Kidney (tissue), 2 donors: ENCODE results near the genes NAA11 and GK2.

GRCh38 chr4:78910153-78911208 is 28.8 kb downstream of the PAQR3 start:
- PRO-cap = no peak
- RRBS = no CpG with 5 or more reads among the region's 8 CpGs

GRCh38 chr4:78914200-78915169 is 24.8 kb downstream of the PAQR3 start:
- PRO-cap = no peak
- RRBS = 100% methylated on average over 3 of the region's 4 CpGs

DNA sequence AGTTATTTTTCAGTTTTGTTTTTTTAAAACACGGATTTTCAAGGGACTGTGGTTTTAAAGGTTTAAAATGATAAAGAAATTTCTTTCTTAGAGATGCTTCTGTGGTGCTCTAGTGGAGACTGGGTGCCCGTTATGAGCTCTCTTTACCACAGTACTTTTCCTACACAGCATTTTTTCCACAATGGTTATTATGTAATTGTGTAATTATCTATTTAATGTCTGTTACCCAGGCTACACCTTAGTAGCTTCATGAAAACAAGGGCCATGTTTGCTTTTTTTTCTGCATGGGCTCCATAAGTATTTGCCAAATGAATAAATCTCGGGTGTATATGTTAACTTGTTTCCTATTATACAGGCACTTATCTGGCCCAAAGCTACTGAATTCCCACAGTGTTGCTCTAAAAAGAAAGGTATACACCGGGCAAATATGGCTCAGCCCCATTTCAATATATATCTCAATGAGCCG is 915 bp downstream of the PAQR3 start:
- PRO-cap = no peak
- RRBS = no CpG with 5 or more reads among the region's 5 CpGs

DNA sequence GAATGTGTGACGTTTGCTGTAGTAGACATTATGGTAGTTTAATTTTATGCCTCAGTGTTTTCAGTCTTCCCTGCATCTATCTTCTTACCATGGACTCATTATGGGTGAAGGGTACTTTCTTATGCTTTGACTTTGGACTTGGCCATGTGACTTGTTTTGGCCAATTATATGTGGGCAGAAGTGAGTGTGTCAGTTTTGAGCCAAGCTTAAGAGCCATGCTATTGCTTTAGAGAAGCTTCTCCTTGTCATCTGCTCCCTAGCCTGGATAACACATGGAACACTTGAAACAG is 128.6 kb downstream of the NAA11 start:
- PRO-cap = no peak
- RRBS = no CpG with 5 or more reads among the region's 1 CpG

- PRO-cap = no peak
- RRBS = no CpG with 5 or more reads among the region's 6 CpGs
These were observed 114.4 kb downstream of the NAA11 start for GRCh38 chr4:79211179-79212097.

DNA sequence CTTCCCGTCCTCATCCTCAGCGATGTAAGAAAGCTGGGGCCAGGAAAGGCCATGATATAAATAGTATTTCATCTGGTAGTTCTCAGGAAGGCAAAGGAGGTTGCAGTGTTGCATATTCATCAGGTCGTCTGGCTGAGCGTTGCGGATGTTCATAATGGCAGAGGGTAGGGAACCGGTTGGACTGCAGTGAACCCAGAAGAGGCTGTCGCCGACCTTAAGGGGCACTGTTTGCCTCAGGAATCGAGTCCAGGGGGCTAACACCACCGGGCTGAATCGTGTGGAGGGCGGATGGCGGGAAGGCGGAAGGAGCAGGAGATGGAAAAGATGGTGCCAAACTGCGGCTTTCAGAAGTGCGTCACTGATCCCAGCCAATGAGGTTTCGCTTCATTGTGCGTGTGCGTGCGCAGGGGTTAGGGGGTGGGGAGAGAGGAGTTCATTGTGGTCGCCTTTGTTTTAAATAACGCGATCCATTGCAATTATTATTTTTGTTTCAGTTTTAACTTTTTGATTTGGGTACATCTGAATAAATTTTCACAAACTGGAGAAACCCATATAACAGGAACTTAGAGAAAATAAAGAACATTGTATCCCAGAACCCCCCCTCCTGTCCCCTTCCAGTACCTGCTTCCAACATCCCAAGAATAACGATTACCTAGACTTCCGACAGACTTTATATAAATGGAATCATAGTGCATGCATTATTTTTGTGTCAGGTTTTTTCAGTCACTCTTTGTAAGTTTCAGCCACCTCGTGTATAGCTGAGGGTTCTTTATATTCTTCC is at the start of gene NAA11:
Gene NAA11, minus strand, starts transcription at position 337 of the 781 bp plus-strand sequence.
- PRO-cap = no peak
- RRBS = 91% methylated on average over 4 of the region's 26 CpGs

- PRO-cap = no peak
- RRBS = no CpG with 5 or more reads among the region's 16 CpGs
These were observed at the start of gene GK2 for GRCh38 chr4:79408126-79408559. GK2 (minus strand) TSS chr4:79408228.

DNA sequence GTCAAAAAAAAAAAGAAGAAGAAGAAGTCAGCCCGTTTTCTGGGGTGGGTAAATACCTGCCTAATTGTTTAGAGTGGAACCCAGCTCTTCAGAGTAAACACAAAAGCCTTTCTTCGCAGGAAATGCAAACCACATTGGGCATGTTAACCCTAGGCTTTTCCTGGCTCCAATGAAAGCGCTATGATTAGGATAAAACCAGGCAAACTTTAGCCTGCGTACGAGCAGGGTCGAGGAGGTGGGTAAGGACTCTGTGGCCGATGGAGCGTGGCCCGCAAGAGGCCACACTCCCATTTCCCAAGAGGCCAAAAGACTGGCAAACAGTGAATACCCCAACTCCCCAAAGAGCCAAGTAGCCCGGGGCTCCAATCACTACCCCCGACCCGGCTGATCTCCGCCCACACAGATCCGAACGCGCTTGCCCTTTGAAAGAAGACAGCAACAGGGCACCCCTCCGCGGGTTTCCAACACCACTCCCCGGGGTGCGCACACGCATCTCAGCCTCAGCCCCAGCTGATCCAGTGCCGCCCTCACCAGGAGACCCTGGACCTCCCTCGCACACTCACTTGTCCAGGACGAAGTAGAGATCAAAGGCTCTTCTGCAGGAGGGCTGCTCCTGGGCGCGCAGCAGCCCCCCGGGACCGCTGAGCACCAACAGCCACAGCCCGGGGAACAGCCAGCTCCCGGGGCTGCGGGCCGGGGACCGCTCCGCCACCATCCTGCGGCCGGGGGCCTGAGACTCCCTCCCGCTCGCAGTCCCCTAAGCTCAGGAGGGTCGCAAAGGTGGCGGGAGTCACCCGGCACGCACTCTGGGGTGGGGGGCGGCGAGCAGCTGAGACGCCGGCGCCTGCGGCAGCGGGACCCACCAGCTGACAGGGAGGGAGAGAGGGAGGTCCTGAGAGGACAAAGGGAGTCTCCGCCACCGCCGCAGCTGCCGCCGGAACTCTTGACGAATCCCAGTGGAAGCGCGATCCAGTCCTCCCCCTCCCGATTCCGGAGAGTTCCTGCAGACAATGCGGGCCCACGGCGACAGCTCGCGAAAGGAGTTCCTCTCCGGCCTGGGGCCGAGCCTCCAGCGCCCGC is 843 bp downstream of the ANTXR2 start:
- PRO-cap = bidirectional peak, plus-strand start at position 426 of the sequence, minus-strand start at position 301 of the sequence; bidirectional peak, plus-strand start at position 987 of the sequence, minus-strand start at position 945 of the sequence
- RRBS = 2% methylated on average over 36 of the region's 68 CpGs

DNA sequence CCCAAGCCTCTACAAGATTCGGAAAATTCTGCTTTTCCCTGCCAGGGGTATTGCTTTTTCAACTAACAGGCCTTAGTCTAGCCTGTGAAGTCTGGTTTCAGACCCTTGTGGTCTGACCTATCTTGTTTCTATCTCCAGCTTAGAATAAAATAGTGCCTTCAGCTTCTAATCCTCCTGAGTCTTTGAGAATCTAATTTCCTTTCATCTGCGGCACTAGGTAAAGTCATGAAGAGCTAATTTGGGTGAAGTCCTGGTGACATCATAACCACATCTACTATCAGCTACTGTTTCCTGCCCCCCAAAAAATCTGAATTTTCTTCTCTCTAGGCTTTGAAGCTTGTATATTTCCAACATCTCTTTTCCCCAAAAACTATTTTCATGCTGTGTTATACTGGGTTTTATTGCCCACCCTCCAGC is 52.8 kb upstream of the ANTXR2 start:
- PRO-cap = no peak
- RRBS = no CpG with 5 or more reads among the region's 2 CpGs

DNA sequence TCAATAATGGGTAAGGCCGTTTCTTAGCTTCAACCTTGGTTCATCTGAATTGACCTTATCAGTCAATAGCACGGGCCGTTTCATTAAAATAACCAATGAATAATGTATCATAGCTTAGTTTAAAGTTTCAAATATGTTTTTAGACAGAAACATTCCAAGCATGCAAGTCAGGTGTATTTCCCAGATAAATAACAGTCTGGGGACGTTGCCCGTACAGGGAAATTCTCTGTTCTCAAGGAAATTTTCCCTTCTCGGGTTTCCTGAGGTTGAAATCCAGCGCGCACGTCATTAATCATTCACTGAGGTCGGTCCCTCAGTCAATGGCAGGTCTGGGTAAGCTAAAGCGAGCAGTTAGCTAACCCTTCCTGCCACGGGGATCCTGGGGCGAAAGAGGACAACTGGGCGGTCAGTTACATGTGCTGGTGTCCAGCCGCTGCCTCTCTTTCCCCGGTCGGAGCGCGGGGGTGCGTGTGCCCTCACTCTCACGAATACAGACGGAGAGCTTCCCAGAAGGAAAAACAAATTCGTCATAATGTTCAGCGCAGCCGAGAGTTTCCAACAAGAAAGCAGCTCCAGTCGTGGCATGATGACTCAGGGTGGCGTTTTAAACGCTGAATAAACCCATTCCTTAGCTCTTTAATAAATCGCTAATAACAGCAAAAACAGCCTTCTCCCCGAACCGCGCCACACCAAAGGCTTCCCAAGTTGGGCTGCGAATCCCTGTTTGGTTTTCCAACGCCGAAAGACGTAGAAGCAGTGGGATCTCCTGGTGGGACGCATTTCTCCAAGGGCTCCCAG is 903 bp upstream of the FGF5 start:
- PRO-cap = no peak
- RRBS = no CpG with 5 or more reads among the region's 37 CpGs

GRCh38 chr4:81021270-81021744 is 9.2 kb upstream of the BMP3 start:
- PRO-cap = no peak
- RRBS = no CpG with 5 or more reads among the region's 1 CpG

- PRO-cap = no peak
- RRBS = no CpG with 5 or more reads among the region's 2 CpGs
These were observed 253.2 kb upstream of the RASGEF1B start for GRCh38 chr4:81724882-81725379.

GRCh38 chr4:82358193-82359022 is 15.4 kb downstream of the HNRNPD start:
- PRO-cap = no peak
- RRBS = no CpG with 5 or more reads among the region's 4 CpGs

DNA sequence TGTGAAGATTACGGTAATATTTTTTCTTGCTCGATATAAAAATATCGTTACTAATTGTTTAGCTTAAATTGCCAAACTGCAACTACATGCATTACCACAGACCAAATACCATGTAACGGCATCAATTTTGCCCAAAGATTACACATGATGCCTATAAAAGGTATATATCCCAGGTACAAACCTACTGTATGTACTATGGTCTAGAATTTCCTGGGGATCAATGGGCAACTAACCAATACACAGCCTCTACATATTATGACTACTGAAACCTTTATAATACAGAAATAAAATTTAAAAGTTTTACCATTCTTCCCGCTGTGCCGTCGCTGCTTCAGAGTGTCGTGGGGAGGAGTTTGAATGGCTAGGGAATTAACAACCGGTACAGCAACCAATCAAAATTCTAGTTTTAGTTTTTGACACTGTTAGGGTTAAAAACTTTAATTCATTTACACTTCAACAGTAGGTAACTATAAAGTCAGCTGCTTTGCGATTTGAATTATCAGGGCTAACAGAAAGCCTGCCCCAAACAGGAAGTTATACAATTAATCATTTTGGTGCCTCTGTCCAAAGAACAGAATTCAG is 2.5 kb downstream of the HNRNPD start:
- PRO-cap = no peak
- RRBS = no CpG with 5 or more reads among the region's 10 CpGs

GRCh38 chr4:82371948-82372369 is 1.8 kb downstream of the HNRNPD start:
- PRO-cap = no peak
- RRBS = no CpG with 5 or more reads among the region's 7 CpGs

GRCh38 chr4:82422184-82423223 is 7.8 kb downstream of the HNRNPDL start:
- PRO-cap = no peak
- RRBS = no CpG with 5 or more reads among the region's 12 CpGs

- PRO-cap = no peak
- RRBS = no CpG with 5 or more reads among the region's 3 CpGs
These were observed 5.6 kb downstream of the HNRNPDL start for GRCh38 chr4:82424451-82425309.

- PRO-cap = no peak
- RRBS = no CpG with 5 or more reads among the region's 6 CpGs
These were observed 110.4 kb downstream of the SCD5 start for GRCh38 chr4:82688203-82688600.

DNA sequence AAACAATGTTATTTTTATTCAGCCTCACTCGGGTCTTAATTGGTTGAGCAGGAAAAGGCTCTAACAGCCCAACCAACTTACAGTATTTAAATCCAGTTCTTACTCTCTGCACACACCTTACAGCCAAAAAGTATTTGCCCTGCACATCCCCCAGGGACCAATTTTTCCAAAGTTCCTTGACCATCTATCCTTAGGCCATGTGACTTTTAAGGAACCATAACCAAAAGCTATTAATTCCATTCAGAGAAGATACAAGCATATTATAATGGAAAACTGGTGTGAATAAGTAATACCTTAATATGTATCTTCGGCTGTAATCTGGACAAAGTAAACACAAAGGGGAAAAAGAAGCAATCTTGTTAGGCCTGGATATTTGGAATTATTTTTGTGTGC is 1.1 kb upstream of the THAP9 start:
- PRO-cap = no peak
- RRBS = no CpG with 5 or more reads among the region's 2 CpGs

DNA sequence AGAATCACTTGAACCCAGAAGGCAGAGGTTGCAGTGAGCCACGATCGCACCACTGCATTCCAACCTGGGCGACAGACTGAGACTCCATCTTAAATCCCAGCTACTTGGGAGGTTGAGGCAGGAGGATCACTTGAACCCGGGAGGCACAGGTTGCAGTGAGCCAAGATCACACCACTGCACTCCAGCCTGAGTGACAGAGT is 36.1 kb downstream of the LIN54 start:
- PRO-cap = no peak
- RRBS = no CpG with 5 or more reads among the region's 4 CpGs